Hair follicle dermal papilla cell (primary cell): ENCODE measurements around a stretch of chr13.

DNA sequence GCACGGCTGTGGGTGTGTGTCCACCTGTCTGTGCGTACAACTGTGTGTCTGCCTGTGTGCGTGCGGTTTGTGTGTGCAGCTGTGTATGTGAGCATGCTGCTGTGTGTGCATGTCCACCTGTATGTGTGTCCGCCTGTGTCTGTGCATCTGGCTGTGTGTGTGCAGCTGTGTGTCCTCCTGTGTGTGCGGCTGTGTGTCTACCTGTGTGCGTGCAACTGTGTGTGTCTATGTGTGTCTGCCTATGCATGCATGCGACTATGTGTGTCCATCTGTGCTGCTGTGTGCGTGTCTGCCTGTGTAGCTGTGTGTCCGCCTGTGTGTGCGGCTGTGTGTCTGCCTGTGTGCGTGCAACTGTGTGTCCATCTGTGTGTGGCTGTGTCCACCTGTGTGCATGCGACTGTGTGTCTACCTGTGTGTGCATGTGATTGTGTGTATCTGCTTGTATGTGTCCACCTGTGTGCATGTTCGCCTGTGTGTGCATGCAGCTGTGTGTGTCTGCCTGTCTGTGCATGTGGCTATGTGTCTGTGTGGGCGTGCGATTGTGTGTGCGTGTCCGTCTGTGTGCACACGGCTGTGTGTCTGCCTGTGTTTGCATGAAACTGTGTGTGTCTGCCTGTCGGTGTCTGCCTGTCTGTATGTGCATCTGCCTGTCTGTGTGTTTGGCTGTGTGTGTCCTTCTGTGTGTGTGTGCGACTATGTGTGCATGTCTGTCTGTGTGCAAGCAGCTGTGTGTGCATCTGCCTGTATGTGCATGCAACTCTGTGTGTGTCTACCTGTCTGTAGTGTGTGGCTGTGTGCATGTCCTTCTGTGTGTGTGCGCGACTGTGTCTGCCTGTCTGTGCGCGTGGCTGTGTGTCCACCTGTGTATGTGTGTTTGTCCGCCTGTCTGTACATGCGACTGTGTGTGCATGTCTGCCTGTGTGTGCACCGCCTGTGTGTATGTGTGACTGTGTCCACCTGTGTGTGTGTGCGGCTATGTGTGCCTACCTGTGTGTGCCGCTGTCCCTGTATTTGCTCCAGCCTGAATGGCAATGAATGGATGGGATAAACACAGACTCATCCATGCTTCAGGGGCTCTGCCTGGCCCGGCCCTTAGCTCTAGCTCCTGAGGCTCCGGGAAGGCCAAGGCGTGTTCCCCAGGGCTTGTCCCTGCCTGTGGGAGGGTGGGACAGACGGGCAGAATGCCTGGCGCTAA lies 57.2 kb upstream of the C13orf46 start:
- CAGE, long polyA plus RNA = no peak

GRCh38 chr13:114291413-114292010 lies 10.1 kb downstream of the UPF3A start:
- CAGE, long polyA plus RNA = no peak

DNA sequence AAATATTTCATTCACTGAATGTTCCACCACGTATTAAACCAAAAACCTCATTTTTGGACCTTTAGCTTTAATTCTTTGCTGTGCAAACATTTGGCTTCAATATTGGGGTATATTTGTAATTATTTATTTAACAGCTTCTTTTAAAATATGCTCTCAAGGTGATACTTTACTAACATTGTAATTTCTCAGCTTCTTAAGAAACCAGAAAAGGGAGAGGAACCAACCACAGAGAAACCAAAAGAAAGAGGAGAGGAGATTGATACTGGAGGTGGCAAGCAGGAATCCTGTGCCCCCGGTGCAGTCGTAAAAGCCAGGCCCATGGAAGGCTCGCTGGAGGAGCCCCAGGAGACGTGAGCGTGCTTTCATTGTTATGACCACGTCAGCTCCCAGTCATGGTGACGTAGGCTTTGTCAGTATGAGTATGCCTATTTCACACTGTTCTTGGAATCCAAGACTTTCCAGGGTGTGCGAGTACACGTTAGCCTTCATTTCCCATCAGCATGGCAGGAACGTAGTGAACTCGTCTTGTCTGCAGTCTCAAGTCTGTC lies 15.6 kb upstream of the CHAMP1 start:
- CAGE, long polyA plus RNA = no peak